Ovary (tissue), 7 donors: ENCODE results near the genes C9orf152 and MUSK.

GRCh38 chr9:109918237-109918784, 138.3 kb downstream of the PALM2AKAP2 start:
- PRO-cap, 7 experiments: no peak in any of the 7 experiments
- RAMPAGE, long total RNA, 2 experiments: no peak in any of the 2 experiments

DNA sequence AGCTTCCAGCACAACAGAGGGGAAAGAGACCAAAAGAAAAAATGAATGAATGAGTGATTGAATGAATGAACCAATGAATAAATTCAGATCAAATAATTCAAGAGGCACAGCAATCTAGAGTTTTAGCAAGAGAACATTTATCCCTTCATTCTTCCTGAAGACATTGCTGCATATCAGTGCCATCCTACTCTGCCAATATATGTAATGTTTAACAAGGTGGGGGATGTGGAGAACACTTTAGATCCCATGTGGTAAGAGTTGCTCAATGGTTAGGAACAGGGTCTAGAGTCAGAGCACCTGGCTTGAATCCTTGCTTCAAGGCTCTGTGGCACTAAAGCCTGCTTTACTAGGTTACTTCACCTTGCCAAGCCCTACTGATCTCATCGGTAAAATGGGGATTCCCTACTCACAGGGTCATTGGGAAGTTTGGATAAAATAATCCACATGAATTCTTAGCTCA, 142.6 kb downstream of the PALM2AKAP2 start:
- PRO-cap, 7 experiments: no peak in any of the 7 experiments
- RAMPAGE, long total RNA, 2 experiments: no peak in any of the 2 experiments

DNA sequence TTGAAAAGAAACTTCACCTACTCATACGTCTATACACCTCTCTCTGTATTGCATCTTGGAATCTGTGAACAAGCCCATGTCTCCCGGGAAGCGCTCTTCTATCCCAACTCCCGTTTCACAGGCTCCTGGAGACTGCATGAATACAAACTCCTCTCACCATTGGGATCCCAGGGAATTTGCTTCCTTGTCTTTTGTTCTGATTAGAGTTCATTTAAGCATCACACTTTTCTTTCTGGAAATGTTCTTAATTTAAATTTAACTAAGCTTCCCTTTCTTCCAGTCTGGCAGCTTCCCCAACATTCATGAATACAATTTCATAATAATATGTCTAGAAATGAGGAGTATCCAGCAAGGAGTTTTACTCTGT, 157.8 kb downstream of the C9orf152 start:
- PRO-cap, 7 experiments: no peak in any of the 7 experiments
- RAMPAGE, long total RNA, 2 experiments: no peak in any of the 2 experiments

GRCh38 chr9:110125145-110126078, 82.5 kb downstream of the C9orf152 start:
- PRO-cap, 7 experiments: peak in 7 of 7 experiments; most common plus-strand start chr9:110125498 (in 5); most common minus-strand start chr9:110125347 (in 7)
- RAMPAGE, long total RNA, 2 experiments: start-site peak on the plus strand in 2 of 2 experiments, at chr9:110125476-110125544 at its widest, 25 to 35 reads per replicate

GRCh38 chr9:110169962-110170972, 37.7 kb downstream of the C9orf152 start:
- PRO-cap, 7 experiments: no peak in any of the 7 experiments
- RAMPAGE, long total RNA, 2 experiments: no peak in any of the 2 experiments

- PRO-cap, 7 experiments: no peak in any of the 7 experiments
- RAMPAGE, long total RNA, 2 experiments: no peak in any of the 2 experiments
Observed at GRCh38 chr9:110207966-110208549, at the start of gene C9orf152. Gene C9orf152 (minus strand): TSS chr9:110208159.

- PRO-cap, 7 experiments: no peak in any of the 7 experiments
- RAMPAGE, long total RNA, 2 experiments: no peak in any of the 2 experiments
Observed at GRCh38 chr9:110392244-110392525, 54.5 kb upstream of the TXNDC8 start.

DNA sequence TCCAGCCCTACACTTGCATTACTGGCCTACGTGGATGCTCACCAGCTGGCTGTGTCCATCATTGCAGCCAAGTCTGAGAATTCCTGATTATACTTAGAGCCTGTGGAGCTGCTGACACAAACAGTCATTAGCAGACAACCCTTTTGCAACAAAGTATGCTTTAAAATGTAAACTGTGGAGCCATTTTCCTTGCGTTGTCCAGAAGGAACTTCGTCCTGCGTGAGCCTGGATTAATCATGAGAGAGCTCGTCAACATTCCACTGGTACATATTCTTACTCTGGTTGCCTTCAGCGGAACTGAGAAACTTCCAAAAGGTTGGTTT, at the start of gene MUSK:
MUSK (plus strand) TSS at position 123 of the 323 bp plus-strand sequence.
- PRO-cap, 7 experiments: no peak in any of the 7 experiments
- RAMPAGE, long total RNA, 2 experiments: no peak in any of the 2 experiments

DNA sequence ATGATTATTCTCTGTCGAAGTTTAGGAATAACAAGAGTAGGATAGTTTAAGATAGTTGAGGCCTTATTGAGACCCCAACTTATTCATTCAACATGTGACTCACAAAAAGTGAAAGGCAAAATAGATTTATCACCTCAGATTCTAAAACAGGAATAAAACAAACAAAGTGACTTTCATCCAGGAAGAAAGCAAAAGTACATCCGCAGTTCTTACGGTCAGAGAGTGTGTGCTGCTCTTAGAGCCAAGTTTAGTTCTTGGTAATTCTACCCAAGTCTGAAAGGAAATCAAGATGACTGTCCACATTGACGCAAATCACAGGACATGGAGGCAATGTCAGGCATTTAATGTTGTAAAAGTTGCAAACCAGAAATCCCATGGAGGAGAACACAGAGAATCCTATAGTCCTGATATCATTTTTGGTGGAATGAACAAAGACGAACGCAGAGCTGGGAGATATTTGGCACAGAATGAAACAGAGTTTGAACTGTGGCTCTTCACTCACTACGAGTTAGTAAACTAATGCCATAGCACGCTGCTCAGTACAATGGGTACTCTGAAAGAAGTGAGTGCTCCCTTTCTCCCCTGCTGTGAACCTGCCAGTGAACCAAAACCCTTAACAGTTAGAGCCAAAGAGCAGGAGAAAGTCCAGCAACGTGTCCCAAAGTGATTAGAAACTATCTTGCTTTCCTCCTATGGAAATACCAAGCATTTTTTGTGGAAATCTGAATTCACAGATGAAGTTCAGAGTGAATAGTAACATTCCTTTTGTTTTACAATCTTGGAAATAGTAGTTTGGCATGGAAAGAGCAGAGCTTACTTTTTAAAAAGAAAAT, 74.2 kb downstream of the MUSK start:
- PRO-cap, 7 experiments: peak in 4 of 7 experiments; most common plus-strand start position 212 of the sequence (in 1); most common minus-strand start position 228 of the sequence (in 4)
- RAMPAGE, long total RNA, 2 experiments: no peak in any of the 2 experiments

DNA sequence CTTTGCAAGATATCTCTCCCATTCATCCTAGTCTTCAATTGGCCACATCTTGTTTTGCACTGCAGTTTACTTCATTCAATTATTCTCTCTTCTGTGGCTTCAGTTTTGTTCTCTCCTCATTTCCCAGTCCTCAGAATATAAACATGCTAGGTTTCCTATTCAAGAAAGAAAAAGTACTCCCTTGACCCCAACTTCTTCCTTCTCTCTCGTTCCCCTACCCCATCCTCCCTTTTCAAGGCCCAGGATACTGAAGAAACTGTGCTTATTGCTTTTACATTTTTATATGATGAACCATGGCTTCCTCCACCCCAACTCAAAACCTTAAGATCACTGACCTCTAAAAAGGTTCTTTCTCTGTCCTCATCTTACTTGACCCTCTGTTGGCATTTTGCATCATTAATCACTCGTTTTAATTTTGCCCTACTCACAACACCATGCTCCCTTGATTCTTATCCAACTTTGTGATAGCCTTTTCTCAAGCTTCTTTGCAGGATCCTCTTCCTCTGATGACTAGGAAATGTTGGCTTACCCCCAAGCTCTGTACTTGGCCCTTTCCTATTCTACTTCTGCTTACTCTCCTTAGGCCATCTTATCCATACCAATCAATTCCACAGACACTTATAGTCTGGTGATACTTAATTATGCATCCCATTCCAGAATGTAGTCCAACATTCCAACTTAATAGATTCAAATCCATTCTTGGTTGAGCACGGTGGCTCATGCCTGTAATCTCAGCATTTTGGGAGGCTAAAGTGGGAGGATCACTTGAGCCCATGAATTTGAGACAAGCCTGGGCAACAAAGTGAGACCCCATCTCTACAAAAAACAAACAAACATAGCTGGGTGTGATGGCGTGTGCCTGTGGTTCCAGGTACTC, 33.9 kb downstream of the LPAR1 start:
- PRO-cap, 7 experiments: no peak in any of the 7 experiments
- RAMPAGE, long total RNA, 2 experiments: no peak in any of the 2 experiments

DNA sequence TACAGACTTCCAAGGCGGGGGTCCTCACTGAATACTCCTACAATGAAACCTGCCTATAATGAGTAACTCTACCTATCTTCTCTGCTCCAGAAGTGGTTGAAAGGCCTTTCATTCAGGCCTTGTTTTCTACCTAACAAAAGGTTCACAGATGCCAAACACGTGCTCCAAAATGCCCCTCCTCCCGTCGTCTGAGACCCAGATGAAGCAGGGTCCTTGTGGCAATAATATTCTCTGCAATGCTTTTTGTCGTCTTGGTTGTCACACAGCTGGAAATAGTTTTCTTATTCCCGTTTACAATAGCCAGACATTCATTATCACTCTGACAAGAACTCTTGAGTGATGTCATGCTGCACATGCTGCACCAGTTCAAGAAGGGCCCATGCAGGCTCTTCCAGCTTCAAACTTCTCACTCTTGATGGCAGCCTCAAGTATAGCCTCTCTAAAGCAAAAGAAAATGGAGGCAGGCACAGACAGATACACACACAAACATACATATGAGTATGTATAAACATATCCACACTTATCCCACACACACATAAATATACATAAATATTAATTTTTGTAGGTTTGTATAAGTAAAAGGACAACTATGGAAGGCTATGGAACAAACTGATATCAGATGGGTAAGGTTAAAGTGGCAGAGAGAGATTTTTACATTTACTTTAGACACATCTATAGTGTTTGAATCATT, 7.7 kb downstream of the LPAR1 start:
- PRO-cap, 7 experiments: no peak in any of the 7 experiments
- RAMPAGE, long total RNA, 2 experiments: start-site peak on the minus strand in 1 of 2 experiments, centred at position 489 of the sequence, 5 reads per replicate

- PRO-cap, 7 experiments: peak in 4 of 7 experiments; most common plus-strand start chr9:111414660 (in 2)
- RAMPAGE, long total RNA, 2 experiments: no peak in any of the 2 experiments
Observed at GRCh38 chr9:111414355-111414713, 69.8 kb downstream of the ECPAS start.

GRCh38 chr9:111423643-111424482, 60.3 kb downstream of the ECPAS start:
- PRO-cap, 7 experiments: no peak in any of the 7 experiments
- RAMPAGE, long total RNA, 2 experiments: no peak in any of the 2 experiments

GRCh38 chr9:111456373-111457076, 27.7 kb downstream of the ECPAS start:
- PRO-cap, 7 experiments: no peak in any of the 7 experiments
- RAMPAGE, long total RNA, 2 experiments: no peak in any of the 2 experiments

- PRO-cap, 7 experiments: no peak in any of the 7 experiments
- RAMPAGE, long total RNA, 2 experiments: no peak in any of the 2 experiments
Observed at GRCh38 chr9:111613363-111613881, 14.0 kb upstream of the PTGR1 start.

GRCh38 chr9:111630745-111630996, 463 bp upstream of the DNAJC25 start:
- PRO-cap, 7 experiments: no peak in any of the 7 experiments
- RAMPAGE, long total RNA, 2 experiments: no peak in any of the 2 experiments

- PRO-cap, 7 experiments: no peak in any of the 7 experiments
- RAMPAGE, long total RNA, 2 experiments: no peak in any of the 2 experiments
Observed at GRCh38 chr9:111633179-111633979, 2.2 kb downstream of the DNAJC25 start.

DNA sequence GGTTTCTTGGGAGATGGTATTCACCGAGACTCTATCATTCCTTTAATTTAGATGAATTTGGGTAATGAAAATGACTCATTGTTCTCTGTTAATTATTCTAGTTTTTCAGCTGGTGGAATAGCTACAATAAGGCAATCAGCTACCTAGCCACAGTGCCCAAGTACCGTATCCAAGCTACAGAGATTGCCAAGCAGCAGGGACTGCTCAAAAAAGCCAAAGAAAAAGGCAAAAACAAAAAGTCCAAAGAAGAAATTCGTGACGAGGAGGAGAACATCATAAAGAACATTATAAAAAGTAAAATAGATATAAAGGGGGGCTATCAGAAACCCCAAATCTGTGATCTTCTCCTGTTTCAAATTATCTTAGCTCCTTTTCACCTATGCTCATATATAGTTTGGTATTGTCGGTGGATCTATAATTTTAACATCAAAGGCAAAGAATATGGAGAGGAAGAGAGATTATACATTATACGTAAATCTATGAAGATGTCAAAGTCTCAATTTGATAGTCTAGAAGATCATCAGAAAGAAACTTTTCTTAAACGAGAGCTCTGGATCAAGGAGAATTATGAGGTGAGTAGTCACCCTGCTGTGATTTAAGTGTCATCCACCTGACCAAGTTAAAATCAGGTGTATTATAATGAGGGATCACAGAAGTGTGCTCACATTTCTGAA, 11.9 kb upstream of the GNG10 start:
- PRO-cap, 7 experiments: no peak in any of the 7 experiments
- RAMPAGE, long total RNA, 2 experiments: no peak in any of the 2 experiments

DNA sequence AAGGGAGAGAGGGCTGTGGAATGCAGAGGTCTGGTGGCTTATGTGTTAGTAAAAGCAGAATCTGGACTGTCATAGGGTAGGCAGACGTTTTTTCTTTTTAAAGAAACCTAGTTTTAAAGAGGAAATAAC, 1.2 kb downstream of the GNG10 start:
- PRO-cap, 7 experiments: no peak in any of the 7 experiments
- RAMPAGE, long total RNA, 2 experiments: no peak in any of the 2 experiments

- PRO-cap, 7 experiments: no peak in any of the 7 experiments
- RAMPAGE, long total RNA, 2 experiments: no peak in any of the 2 experiments
Observed at GRCh38 chr9:111957832-111958730, 61.5 kb downstream of the UGCG start.